Kidney epithelial cell (primary cell): ENCODE data around the gene IL3.

DNA sequence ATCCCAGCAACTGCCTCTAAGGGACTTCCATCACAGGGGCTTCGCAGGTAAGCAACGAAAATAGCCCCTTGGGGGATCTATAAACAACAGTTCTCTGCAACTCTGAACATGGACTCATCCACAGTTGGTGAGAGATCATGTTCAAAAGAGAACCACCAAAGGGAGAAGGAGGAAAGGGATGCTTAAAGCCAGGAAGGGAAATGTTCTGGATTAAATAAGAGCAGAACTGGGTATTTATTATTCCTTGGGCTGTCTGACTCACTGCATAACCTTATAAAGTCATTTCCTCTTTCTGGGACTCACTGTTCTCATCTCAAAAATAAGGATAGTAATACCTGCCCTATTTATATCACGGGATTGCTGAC, 11.2 kb upstream of the MARCHF3 start:
- RAMPAGE, long total RNA = no peak
- RRBS = no CpG with 5 or more reads among the region's 3 CpGs

DNA sequence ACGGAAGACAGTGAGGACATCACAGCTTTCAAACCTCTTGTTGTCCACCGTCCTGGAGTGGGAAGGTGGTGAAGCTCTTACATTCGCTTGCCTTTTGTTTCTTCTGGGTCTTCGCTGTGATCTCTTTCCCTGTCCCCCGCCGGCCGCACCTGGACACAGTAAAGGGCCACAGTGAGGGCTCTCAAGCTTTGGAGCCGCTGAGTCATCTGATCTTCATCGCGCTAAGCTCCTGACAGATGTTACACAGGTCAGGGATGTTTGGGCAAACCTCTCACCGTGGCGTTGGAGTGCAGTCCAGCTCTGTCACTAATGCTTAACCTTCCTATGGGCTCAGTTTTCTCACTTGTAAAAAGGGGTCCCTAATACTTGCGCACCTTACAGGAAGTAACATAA, 61.8 kb upstream of the MEGF10 start:
- RAMPAGE, long total RNA = no peak
- RRBS = no CpG with 5 or more reads among the region's 13 CpGs

DNA sequence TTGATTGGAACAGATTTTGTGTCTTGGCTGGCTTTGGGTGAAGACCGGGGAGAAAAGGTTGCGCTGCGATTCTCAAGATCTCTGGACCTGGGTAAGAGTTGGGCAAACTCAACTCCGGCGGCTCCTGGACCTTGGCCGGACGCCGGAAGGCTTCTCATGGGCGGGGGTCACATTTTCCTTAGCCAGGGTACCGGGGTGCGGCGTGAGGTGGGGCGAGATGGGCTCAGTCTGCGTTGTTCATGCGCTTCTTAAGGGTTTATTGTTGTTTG, 304 bp downstream of the MEGF10 start:
- RAMPAGE, long total RNA = no peak
- RRBS = 4% methylated on average over 4 of the region's 15 CpGs

DNA sequence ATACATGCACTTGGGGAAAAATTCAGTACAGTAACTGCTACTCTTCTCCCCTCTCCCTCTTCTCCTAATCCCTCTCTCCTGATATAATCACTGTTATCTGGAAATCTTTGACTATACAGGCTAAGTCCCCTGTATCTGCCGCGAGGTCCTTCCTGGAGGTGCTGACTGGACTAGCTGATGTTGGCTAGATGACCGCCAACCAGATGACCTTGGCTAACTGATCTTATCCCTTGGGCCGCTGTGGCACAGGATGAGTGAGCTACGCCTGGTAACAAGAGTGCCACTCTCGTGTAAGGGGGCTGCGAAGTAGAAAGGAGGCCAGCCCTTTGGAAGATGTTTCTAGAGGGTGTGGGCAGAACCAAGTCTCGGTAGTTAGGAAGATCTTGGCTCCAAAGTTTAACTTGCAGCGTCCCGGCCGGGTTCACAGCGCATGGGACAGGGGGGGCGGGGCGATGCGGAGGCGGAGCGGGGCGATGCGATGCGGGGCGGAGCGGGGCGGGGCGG, 318 bp upstream of the PRRC1 start:
- RAMPAGE, long total RNA = no peak
- RRBS = no CpG with 5 or more reads among the region's 24 CpGs

DNA sequence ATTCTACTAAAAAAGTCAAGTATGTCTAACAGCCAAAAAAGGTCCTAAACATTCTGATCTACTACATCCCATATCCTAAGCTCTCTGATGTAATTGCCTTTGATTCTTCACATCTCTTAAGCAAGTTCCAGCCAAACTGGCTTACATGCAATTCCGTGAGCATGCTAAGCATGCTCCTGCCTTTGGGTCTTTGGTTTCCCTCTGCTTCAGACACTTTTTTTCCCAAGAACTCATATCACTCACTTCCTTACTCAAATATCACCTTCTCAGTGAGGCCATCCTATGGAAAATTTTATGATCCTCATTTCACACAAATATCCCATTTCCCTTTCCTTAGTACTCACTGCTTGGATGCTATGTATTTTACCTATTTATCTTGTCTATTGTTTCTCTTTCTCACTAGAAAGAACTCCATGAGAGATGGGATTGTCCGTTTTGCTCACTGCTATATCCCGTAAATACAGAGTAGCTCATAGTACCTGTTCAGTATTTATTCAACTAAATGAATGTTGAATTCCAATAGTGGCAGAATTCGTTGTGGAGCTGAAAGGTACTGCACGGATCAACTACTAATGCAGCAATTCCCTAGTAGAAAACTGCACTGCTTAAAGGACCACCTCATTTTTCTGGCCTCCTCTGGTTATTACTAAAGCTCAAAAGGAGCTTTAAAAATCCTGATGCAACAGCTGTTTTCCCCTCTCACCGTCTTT, 2.2 kb upstream of the SLC12A2 start:
- RAMPAGE, long total RNA = no peak
- RRBS = no CpG with 5 or more reads among the region's 6 CpGs

GRCh38 chr5:128920626-128921370, 44.5 kb upstream of the SLC27A6 start:
- RAMPAGE, long total RNA = no peak
- RRBS = no CpG with 5 or more reads among the region's 2 CpGs

DNA sequence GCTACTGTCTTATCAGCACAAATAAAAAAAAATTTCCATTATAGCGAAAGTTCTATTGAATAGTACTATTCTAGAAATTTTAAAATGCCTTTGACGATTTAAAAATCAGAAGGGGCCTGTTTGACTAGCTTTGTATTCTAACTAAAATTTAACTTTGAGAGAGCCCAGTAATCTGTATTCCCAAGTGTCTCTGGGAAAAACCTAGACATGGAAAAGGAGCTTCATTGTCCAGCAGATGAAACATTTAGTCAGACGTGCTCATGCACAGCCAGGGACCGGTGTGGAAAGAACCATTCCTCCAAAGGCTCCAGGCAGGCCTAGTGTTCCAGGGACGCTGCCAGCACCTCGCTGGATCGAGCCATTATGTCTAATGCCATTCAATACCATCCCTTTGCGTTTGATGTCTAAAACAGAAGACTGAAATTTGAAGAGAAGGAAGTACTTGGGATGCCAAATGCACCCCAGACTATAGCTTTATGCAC, 1.5 kb upstream of the CHSY3 start:
- RAMPAGE, long total RNA = no peak
- RRBS = no CpG with 5 or more reads among the region's 8 CpGs

- RAMPAGE, long total RNA = no peak
- RRBS = no CpG with 5 or more reads among the region's 4 CpGs
These were observed 128.6 kb downstream of the CHSY3 start for GRCh38 chr5:130032721-130033310.

DNA sequence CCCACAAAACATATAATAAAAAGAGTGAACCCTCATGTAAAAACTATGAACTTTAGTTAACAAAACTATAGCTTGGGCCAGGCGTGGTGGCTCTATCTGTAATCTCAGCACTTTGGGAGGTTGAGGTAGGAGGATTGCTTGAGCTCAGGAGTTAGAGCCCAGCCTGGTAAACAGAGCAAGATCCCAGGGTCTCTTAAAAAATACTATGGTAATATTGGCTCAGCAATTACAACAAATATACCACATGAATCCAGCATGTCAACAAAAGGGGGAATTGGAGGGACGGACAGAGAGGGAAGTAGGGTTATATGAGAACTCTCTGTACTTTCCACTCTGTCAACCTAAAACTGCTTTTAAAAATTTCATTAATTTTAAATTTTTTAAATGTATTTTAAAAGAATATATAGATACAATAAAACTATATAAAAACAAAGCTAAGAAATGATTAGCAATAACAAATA, 13.1 kb upstream of the CDC42SE2 start:
- RAMPAGE, long total RNA = no peak
- RRBS = no CpG with 5 or more reads among the region's 2 CpGs

- RAMPAGE, long total RNA = no peak
- RRBS = no CpG with 5 or more reads among the region's 17 CpGs
These were observed 72.9 kb downstream of the CDC42SE2 start for GRCh38 chr5:131336697-131337288.

DNA sequence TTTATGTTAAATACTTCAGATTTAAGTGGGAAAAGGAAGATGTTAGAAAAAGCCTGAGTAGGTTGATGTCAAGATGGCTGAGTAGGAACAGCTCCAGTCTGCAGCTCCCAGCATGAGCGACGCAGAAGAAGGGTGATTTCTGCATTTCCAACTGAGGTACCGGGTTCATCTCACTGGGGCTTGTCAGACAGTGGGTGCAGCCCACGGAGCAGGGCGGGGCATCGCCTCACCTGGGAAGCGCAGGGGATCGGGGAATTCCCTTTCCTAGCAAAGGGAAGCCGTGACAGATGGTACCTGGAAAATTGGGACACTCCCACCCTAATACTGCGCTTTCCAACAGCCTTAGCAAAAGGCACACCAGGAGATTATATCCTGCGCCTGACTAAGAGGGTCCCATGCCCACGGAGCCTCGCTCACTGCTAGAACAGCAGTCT, 80.1 kb downstream of the CDC42SE2 start:
- RAMPAGE, long total RNA = no peak
- RRBS = no CpG with 5 or more reads among the region's 13 CpGs

GRCh38 chr5:131391520-131392257, 127.8 kb downstream of the CDC42SE2 start:
- RAMPAGE, long total RNA = no peak
- RRBS = no CpG with 5 or more reads among the region's 10 CpGs

DNA sequence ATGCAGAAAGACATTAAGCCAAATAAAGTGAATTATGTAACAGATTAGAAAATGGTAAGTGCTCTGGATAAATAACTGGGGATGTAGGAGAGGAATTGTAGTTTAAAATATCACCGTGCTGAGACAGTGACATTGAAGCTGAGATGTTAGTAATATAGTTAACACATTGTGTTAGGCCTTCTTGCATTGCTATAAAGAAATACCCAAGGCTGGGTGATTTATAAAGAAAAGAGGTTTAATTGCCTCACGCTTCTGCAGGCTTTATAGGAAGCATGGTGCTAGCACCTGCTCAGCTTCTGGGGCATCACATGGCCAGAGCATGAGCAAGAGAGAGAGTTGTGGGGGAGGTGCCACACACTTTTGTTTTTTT, 134.9 kb downstream of the CDC42SE2 start:
- RAMPAGE, long total RNA = no peak
- RRBS = no CpG with 5 or more reads among the region's 2 CpGs

GRCh38 chr5:131716290-131716976, 80.4 kb downstream of the FNIP1 start:
- RAMPAGE, long total RNA = no peak
- RRBS = no CpG with 5 or more reads among the region's 1 CpG

- RAMPAGE, long total RNA = no peak
- RRBS = no CpG with 5 or more reads among the region's 2 CpGs
These were observed 28.0 kb downstream of the ACSL6 start for GRCh38 chr5:131983455-131983932.

GRCh38 chr5:132060382-132060803, at the start of gene IL3:
TSS of gene IL3 (plus strand) at chr5:132060655.
- RAMPAGE, long total RNA = no peak
- RRBS = no CpG with 5 or more reads among the region's 14 CpGs

- RAMPAGE, long total RNA = no peak
- RRBS = no CpG with 5 or more reads among the region's 6 CpGs
These were observed 890 bp downstream of the CSF2 start for GRCh38 chr5:132074551-132074806.

GRCh38 chr5:132310061-132310769, 16.0 kb downstream of the SLC22A4 start:
- RAMPAGE, long total RNA = no peak
- RRBS = no CpG with 5 or more reads among the region's 8 CpGs

DNA sequence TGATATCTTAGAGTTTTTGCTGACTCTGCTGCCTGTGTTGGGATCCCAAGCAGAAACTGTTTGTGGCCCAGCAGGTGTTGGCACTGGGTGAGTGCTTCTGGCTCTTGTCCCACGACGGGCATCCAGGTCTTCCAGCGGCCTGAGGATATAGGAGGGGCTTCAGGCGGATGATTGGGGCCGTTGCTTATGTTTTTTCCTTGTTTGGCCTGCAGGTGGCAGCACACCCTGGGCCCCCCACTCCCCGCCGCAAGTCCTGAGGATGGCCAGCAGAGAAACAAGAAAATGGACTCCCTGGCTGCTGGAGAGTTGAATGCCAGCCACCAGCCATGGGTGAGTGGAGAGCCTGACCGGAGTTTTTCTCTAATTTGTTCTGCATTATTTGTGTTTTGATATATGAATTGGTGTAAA, 50.1 kb downstream of the SLC22A5 start:
- RAMPAGE, long total RNA = no peak
- RRBS = no CpG with 5 or more reads among the region's 8 CpGs

DNA sequence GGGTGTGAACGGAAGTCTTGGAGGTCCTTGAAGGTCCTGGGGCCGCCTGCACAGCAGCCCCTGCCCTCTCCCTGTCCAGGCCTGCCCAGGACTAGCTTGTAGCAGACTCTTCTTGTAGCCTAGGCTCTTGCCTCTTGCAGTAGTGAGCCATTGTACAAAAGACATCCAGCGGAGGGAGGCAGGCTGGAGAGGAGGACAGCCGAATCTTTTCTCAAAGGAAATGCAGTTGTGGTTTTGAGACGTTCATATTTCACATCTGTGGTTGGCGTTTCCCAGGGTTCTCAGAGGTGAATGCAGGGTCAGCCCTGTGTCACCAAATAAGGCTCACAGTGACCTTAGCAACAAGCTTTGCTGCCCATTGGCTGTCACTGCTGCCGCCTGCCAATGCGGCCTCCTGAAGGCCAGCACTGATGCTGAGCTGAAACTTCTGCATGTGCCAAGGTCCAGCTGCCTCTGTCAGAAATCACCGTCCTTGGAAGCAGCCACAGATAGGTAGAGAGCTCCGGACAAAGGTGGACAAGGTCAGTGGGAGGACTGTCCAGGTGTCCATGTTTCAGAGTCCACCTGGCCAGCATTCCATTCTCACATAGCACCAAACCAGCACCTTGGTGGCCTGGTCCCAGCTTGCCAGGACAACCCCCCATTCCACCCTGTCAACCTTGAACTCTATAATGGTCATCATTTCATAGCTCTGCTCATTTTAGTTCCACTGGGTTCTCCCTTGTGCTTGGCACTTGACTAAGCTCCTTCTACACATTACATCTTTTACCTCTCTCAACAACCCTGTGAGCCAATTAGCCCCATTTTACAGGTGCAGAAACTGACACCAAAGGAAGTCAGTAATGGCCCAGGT, 23.7 kb downstream of the IRF1 start:
- RAMPAGE, long total RNA = no peak
- RRBS = no CpG with 5 or more reads among the region's 10 CpGs